Measurements from ENCODE around the gene EXT2.

DNA sequence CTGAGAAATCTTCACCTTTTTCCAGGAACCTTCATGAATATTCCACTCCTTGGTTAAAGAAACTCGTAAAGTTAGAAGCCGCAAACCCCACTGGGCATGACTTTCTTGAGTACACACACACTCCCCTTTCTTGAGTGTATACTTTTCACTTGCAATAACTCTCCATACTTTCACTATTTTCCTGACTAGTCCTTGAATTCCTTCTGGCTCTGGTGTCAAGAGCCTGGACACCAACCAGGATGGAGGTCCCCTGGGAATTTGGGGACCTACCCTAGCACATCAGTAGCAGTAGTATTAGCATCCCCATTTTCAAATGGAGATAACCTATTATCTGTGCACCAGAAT, 76.0 kb downstream of the SLC1A2 start:
- PRO-cap: no peak

GRCh38 chr11:35971172-35972481, 27.8 kb downstream of the LDLRAD3 start:
- PRO-cap: no peak

DNA sequence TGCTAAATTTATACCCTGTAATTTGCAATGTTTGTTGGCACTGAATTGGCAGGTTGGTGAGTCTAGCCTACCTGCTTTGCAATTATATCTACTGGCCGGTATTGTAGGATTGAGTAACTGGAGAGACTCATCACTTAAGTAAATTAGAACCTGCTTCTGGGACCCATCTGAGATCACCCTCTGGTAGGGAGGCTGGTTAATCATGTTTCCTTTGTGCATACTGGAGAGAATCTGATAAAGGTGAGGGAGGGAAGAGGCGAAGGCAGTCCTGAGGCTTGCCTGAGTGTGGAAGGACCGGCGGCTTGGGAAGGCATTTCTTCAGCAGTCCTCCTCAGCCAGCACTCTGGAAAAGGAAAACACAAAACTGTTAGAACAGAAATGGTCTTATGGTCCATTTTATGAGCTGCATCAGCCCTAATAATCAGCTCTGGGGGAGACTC, 63.4 kb downstream of the LDLRAD3 start:
- PRO-cap: no peak

- PRO-cap: no peak
Measured at GRCh38 chr11:36057200-36058068, 113.6 kb downstream of the LDLRAD3 start.

GRCh38 chr11:36375867-36376870, 80.1 kb downstream of the PRR5L start:
- PRO-cap: bidirectional peak, plus-strand start at chr11:36376413, minus-strand start at chr11:36376293; bidirectional peak, plus-strand start at chr11:36376635, minus-strand start at chr11:36376589

DNA sequence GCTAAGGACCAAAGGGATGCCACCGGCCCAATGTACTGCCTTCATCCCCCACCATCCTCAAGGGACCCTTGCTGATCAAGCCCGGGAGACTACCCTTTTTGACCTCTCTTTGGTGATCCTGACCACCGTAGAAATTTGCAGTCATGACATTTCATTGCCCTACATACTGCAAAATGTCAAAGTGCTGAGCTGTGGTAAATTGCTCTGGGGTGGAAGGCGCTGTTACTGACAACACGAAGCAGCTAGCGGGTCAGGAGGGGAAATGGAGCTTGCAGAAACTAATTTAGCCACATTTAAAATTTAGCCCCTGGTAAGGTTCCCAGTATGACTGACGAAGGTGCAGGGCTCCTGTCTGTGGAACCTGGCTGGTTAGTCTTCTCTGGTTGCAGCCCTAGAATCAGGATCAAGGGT, 81.9 kb downstream of the PRR5L start:
- PRO-cap: no peak

GRCh38 chr11:36454424-36455626, 55.2 kb downstream of the TRAF6 start:
- PRO-cap: no peak

- PRO-cap: no peak
Measured at GRCh38 chr11:36500161-36501100, 9.6 kb downstream of the TRAF6 start.

- PRO-cap: no peak
Measured at GRCh38 chr11:38872296-38872611, 2274.2 kb upstream of the RAG2 start.

GRCh38 chr11:41705177-41705510, 245.7 kb upstream of the LRRC4C start:
- PRO-cap: no peak

DNA sequence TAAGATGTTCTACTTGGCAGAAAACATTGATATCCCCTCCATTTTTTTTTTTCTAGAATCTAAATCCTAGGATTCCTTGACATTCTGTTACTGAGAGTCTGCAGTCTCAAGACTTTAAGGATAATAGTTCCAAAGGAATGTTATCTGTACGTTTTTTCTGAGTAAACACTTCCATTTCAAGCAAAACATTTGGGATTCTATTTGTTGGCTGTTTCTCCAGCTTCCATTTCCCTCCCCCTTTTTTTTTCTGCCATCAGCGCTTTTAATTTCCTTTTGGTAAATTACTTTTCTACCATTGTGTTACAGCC, 402.1 kb upstream of the LRRC4C start:
- PRO-cap: no peak

DNA sequence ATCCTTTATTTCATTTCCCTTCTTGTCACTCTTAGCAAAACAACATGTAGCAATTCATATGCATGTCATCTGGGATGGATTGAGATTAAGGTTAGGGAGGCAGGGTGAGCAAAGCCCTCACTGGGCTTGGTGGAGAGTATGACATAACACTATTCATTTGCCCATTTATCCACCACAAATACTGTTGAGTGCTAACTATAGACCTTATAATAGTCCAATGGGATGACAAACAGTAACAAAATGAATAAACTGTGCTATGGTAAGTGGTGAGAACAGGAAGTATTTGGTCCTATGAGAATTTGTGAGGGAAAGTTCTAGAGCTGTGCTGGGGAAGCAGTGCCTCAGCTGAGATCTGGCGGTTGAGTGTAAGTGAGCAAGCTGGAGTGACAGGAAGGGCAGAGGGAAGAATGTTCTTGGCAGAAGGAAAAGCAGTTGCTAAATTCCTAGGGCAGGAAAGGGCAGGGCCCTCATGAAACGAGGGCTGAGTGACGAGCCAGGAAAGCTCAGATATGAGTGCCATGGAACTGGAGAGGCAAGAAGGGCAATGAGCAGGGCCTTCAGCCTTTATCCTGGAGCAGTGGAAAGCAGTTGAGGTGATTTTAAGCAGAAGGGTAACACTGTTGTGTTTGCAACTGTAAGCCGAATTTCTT, 6.7 kb downstream of the HSD17B12 start:
- PRO-cap: no peak

GRCh38 chr11:43697357-43698270, 17.1 kb downstream of the HSD17B12 start:
- PRO-cap: no peak

DNA sequence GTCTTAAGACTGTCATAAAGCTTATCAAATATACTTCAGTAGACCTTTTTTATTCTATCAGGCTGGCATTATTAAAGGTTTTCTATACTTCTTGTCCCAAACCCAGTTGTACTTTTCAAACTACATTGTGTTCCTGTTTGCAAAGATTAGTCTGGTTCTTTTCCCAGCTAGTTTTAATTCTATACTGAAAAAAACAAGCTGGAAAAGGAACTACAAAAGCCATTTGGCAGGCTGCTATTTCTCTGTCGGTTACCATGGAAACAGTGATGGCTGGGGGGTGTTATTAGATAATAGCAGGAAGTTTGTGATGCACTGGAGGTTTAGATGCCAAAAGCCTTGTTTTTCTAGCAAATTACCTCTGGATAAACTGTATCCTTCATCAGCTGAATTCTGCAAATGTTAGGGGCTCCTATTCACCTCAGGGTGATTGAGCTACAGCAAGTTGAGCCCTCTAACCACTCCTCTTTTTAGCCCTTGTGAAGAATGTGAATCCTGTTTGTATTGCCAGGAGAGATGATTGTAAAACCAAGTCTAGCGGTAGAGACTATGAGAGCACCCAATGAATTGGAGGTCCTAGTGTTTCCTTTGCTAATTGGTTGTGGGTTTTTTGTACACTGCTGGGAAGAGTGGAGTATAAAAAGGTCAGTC, 25.2 kb downstream of the ALKBH3 start:
- PRO-cap: no peak

DNA sequence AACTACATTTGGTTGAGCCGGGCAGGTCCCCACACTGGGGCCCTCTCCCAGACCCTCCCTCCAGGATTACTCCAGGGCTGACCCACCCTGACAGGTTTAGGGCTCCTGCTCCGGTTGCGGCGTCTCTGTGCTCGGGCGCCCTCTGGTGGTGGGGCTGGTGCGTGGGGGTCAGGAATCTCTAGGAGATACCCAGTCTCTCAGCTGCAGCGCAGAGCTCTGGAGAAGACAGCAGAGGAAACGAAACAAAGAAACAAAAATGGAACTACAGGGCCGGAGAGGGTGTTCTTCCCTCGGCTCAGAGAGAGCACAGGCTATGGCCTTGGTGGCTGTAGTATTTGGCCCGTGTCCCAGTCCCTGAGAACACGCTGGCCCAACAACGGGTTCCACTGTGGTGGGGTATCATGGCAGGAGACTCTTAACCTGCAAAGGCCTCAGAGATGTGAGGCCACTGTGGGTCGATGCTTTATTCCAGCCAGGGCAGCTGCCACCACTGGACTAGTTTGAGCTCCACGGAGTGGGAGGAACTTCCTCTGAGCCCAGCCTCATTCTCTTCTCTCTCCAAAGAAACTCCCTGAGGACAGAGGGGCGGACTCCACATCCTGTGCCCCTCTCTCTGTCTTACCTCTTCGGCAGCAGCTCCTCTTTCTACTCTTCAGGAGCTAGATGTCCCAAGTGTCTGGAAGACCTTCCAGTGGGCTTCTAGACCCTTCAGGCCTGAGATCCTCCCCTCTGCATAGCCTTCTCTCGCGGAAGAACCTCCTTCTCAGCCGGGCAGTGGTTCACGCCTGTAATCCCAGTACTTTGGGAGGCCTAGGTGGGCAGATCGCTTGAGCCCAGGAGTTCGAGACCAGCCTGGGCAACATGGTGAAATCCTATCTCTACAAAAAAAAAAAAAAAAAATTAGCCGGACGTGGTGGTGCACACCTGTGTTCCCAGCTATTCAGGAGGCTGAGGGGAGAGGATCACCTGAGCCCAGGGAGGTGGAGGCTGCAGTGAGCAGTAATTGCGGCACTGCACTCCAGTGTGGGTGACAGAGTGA, 2.7 kb downstream of the C11orf96 start:
- PRO-cap: no peak

GRCh38 chr11:44037343-44037709, 10.5 kb upstream of the ACCSL start:
- PRO-cap: no peak

DNA sequence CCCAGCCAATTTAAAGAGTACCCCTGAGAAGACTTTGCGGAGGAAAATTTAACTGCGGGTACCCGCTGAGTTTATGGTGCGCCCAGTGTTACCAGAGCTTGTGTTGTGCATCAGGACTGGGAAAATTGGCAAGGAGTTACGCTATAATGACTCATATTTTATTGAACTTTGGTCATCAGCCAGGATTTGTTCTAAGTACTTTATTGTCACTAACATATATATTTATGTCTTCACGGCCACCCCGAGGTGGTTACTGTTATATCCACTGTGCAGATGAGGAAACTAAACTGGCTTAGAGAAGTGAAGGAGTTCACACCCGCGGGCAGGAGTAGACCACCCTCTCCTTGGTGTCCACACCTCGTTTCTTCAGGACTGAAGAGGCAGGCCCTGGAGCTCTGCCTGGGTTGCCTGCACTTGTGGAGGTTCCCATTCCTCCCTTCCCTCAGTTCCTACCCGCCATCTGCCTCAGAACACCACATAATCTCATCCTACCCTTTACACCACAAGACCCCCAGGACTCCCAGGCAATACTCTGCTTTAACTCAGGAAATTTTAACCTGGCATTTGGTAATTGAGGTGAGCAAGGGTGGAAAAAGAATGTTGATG, 754 bp downstream of the ACCS start:
- PRO-cap: unidirectional peak, minus-strand start at position 127 of the sequence

DNA sequence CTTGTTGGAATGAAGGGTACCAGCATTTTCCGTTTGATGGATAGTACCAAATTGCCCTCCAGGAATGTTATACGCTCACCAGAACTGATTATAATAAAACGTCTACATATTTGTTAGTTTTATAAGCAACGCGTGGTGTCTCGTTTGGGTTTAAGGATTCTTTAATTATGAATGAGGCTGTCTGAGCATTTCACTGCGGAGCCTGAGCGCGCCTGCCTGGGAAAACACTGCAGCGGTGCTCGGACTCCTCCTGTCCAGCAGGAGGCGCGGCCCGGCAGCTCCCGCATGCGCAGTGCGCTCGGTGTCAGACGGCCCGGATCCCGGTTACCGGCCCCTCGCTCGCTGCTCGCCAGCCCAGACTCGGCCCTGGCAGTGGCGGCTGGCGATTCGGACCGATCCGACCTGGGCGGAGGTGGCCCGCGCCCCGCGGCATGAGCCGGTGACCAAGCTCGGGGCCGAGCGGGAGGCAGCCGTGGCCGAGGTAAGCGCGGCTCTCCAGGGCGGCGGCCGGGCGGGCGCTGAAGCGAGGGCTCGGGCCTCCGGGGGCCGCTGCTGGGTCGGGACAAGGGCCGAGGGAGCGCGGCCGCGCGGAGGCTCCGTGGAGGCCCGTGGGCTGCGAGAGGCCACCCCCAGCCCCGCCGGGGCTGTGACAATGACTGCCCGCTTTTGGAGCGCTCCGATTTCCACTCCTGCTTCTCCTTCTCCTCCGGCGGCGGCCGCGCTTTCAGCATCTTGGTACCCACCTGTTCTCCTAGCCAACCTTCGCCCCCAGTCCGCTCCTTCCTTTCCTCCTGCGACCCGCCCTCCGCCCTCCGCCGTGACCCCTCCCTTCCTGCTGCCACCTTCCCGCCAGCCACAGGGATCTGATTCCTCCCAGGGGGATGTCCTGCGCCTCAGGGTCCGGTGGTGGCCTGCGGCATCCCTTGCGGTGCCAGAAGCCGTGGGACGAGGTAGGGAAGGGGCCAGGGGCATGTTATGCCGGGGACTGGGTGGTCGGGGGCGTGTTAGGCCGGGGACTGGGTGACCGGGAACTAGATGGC, at the start of gene EXT2:
Gene EXT2, plus strand, starts transcription at position 307 of the 1,040 bp plus-strand sequence.
- PRO-cap: unidirectional peak, plus-strand start at position 307 of the sequence; bidirectional peak, plus-strand start at position 858 of the sequence, minus-strand start at position 753 of the sequence

DNA sequence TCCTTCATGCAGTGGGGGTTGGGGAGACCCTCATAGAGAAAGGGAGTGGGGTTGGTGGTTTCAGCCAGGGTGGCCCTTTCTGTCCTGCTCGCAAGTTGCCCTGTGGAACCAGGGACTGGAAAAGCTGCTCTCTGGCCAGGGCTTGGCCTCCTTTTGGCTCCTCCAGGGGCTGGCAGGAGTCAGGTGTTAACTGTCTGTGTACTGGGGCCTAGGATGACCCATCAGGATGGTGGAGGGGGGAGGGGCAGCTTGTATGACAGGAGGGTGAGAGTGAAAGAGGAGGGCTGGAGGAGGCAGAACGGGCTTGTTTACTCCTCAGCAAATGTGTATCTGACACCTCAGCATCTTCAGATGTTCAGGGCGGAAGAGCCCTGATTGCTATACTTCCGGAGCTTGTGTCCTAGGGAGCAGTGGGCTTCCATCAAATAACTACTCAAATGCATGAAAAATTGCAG, 31.0 kb downstream of the CD82 start:
- PRO-cap: unidirectional peak, plus-strand start at position 354 of the sequence

DNA sequence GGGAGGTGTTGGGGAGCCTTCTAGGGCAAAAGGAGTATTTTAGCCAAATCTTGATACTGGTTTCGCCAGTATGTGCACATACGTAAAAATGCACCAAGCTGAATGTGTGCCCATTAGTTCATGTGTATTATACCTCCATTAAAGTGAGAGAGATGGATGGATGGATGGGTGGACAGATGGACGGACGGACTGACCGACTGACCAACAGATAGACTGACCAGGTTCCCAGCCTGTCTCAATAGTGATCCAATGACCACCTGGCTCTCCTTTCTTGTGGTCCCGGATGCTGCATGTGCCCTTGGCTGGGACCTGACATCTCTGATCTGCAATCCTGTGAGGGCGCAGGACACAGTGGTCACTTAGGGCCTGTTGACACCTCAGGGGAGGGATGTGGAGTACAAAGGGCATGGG, 50.3 kb downstream of the CD82 start:
- PRO-cap: no peak

Data from mucosa of descending colon (tissue), 1 donor.